Rectum (tissue), 1 donor: ENCODE measurements around a stretch of chr22.

DNA sequence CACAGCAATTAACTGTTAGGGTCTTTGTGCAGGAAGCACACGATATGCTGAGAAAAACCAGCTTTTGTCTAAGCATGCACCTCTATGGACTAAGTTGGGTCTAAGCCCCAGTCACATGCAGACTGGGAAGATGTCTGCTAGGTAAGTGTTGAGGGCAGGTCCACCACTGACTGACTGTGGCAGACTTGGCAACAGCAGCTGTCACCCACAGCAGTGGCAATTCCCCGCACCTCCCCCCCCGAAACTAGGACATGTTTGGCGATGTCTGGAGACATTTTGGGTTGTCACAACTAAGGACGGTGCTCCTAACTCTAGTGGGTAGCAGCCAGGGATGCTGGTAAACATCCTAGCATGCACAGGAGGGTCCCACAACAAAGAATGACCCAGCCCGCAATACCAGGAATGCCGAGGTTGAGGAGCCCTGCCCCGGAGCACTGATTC is 58.2 kb downstream of the APOL1 start:
- PRO-cap = no peak

DNA sequence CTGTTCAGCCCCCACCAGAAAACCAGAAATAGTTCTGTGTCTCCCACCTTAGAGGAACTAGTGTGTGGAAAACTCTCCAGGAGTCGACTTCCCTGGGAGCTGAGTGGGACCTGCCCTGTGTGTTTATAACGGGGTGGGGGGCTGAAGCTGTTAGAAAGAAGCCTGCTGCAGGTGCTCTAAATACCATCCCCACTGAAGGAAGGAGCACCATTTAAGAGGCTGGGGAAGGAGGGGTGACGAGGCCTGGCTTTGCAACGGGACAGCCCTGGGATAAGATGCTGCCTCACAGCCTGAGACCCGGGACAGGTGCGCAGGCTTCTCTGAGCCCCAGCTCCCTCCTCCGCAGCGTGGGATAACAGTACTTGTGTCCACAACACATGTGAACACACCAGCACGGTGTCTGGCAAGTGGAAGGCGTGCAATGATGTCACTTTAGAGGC is 60.0 kb downstream of the MYH9 start:
- PRO-cap = bidirectional peak, plus-strand start outside the sequence, minus-strand start at position 304 of the sequence

- PRO-cap = no peak
Measured at GRCh38 chr22:36330005-36330323, 57.8 kb downstream of the MYH9 start.

DNA sequence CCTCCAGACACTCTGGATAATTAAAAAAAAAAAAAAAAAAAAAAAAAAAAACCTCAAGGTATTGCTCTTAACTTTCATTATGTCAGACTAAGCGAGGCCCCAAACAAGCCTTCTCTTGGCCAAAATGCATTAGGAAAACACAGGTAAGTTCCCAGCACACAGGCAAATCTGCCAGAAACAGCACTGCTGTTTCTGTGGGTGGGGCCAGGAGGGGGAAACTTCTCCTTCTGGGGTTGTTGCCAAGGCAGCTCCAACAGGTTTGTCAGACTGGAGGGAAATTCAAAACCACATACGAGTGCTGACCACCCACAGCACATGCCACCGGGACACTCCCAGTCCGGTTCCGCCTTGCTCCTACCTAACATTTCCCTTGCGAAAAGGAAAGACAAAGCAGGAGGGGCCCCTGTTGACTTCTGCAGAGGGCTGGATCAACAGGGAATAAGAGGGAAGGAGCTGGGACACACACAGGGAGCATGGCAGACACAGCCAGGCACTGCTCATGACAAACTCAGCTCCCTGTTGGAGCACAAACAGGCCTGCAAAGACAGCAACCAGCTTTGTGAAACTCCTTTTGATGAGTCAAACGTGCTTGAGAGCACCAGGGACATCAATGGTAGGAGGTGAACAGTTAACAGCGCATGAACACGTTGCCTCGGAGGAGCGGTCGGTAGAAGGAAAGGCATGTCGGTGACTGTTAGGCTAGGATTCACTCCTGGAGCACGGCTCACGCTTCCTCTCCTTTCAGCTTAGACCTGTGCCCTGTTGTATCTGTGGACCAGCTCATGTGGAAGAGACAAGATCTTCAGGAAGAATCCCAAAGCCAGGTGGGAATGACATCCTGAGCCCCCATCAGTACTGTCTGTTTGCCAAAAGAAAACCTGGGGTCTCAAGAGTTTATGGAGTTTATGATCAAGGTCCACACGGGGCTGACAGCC is 54.9 kb downstream of the MYH9 start:
- PRO-cap = bidirectional peak, plus-strand start at position 434 of the sequence, minus-strand start at position 266 of the sequence; bidirectional peak, plus-strand start at position 709 of the sequence, minus-strand start at position 504 of the sequence

GRCh38 chr22:36341579-36342155 is 46.1 kb downstream of the MYH9 start:
- PRO-cap = no peak

- PRO-cap = bidirectional peak, plus-strand start at chr22:36377467, minus-strand start at chr22:36377289
Measured at GRCh38 chr22:36377100-36377738, 10.5 kb downstream of the MYH9 start.

DNA sequence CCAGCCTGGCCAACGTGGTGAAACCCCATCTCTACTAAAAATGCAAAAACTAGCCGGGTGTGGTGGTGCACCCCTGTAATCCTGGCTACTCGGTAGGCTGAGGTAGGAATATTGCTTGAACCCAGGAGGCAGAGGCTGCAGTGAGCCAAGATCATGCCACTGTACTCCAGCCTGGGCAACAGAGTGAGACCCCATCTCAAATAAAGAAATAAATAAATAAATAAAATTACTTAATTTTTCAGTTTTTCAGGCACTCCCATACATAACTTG is 5.2 kb downstream of the MYH9 start:
- PRO-cap = no peak

DNA sequence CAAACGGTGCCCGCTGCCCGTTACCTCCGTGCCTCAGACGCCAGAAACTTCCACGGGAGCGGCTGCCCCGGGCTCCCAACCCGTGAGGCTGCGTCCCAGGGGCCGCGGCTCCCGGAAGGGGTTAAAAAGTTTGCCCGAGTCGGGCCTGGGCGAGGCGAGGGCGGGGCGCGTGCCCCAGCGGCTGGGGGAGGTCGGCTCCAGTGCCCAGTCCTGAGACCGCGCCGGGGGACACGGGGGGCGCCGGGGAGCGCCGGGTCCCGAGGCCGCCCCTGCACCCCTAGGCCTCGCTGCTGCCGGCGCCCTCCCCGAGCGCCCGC is 507 bp downstream of the MYH9 start:
- PRO-cap = bidirectional peak, plus-strand start at position 213 of the sequence, minus-strand start at position 111 of the sequence

DNA sequence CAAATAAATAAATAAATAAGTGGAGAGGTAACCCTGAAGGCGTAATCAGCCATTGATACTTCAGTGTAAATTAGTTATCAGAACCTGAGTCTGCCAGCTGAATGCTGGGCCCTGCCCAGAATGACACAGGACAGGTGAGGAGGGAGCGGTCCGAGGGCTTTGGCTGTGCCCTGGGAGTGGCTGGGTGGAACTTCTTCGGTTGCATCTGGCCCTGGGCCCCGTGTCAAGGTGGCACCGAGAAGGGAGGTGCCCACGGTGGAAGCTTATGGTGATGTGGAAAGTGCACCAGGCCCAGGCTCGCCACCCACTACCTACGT is 39.0 kb downstream of the TXN2 start:
- PRO-cap = bidirectional peak, plus-strand start at position 266 of the sequence, minus-strand start at position 127 of the sequence

GRCh38 chr22:36449850-36450235 is 31.6 kb downstream of the TXN2 start:
- PRO-cap = no peak

- PRO-cap = bidirectional peak, plus-strand start at chr22:36455329, minus-strand start at chr22:36455097; bidirectional peak, plus-strand start at chr22:36455742, minus-strand start at chr22:36455671
Measured at GRCh38 chr22:36454881-36455958, 26.2 kb downstream of the TXN2 start.

DNA sequence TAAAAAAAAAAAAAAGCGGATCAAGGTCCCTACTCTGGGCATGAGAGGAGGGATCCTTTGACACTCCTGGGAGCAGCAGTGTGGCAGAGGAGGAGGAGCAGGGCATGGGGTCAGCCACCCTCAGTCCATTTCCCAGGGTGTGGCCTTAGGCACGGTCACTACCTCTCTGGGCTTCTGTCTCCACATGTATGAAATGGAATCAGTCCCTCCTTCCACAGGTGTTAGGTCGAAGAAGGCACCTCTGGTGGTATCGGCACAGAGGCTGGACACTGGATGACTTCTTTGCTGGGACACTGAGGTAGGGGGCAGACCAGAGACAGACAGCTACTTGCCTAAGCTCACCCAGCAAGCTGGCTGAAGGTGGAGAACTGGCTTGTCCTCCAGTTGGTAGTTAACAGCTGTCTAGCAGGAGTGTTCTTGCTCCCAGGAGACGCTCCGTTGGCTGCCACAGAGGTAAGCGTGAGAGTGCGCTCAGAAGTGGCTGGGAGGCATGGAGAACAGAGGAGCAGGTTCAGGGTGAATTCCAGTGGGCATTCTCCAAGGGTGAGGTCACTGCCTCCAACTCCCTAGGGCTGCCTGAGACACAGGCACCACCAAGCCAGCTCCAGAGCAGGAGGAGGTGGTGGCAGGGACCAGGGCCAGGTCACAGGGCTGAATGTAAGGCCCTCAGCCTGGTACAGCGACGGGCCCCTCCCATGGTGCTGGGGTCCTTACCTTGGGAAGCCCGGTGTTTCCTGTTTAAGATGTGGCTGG is 19.5 kb downstream of the TXN2 start:
- PRO-cap = bidirectional peak, plus-strand start at position 474 of the sequence, minus-strand start at position 499 of the sequence

GRCh38 chr22:36466764-36467950 is 14.3 kb downstream of the TXN2 start:
- PRO-cap = no peak

- PRO-cap = no peak
Measured at GRCh38 chr22:36771579-36772177, 4.2 kb downstream of the IFT27 start.

- PRO-cap = no peak
Measured at GRCh38 chr22:36940634-36941026, 27.2 kb downstream of the CSF2RB start.

DNA sequence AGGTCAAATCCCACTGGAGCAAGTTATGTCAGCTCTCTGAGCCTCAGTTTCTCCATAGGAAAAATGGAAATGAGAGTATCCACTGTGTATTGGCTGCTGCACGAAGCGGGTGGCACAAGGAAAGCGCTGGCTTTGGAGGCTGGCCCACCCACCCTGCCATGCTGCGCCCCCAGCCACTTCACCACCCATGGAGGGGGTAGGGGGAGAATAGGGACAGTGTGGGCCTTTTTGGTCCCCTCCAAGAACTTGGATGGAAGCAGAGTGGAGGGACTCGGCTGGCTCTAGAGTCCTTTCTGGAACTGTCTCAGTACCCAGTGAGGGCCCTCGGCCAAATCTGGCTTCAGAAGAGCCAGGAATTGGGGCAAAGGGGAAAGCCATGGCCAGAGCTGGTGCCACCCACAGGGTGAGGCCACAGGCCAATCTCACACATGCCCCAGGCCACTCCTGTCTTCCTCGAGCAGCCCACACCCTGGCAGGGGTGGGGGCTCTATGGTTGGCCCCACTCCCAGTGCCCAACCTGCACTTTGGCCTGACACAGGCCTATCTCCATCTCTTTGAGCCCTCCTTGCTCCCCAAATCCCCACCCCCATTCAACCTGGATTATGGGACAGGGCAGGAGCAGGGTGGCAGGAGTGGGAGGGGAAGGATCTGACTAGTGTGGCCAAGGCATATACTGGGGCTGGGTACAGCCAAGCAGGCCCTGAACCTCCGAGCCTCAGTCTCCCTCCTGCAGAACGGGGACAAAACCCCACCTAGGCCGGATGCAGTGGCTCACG is 4.5 kb upstream of the TEX33 start:
- PRO-cap = unidirectional peak, minus-strand start at position 306 of the sequence; bidirectional peak, plus-strand start at position 629 of the sequence, minus-strand start at position 336 of the sequence

- PRO-cap = no peak
Measured at GRCh38 chr22:37026272-37026919, 6.9 kb downstream of the MPST start.

DNA sequence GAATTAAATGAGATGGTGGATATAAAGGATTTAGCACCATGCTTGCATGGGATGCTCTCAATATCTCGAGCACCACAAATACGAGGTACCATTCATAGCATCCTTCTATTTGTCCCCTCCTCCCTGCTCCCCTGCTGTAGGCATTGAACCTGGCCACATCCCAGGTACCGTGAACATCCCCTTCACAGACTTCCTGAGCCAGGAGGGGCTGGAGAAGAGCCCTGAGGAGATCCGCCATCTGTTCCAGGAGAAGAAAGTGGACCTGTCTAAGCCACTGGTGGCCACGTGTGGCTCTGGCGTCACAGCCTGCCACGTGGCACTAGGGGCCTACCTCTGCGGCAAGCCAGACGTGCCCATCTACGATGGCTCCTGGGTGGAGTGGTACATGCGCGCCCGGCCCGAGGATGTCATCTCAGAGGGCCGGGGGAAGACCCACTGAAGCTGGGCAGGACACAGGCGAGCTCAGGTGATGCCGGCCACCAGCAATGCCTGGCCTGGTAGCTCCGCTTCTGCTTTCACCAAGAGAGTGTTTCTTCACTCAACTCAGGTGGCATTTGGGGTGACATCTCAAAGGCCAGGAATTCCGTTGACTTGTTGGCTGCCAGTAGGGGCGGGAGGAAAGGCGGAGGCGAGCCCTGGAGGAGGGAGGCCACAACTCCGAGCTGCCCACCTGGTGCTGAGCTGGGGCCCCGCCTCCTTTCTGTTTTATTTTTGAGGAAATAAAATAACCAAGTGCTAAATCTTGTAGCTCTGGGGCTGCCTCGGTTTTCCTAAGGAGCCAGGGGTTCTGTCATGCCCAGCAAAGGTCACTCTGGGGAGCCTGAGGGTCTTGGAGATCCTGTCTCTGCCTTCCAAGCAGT is 9.8 kb downstream of the MPST start:
- PRO-cap = no peak

DNA sequence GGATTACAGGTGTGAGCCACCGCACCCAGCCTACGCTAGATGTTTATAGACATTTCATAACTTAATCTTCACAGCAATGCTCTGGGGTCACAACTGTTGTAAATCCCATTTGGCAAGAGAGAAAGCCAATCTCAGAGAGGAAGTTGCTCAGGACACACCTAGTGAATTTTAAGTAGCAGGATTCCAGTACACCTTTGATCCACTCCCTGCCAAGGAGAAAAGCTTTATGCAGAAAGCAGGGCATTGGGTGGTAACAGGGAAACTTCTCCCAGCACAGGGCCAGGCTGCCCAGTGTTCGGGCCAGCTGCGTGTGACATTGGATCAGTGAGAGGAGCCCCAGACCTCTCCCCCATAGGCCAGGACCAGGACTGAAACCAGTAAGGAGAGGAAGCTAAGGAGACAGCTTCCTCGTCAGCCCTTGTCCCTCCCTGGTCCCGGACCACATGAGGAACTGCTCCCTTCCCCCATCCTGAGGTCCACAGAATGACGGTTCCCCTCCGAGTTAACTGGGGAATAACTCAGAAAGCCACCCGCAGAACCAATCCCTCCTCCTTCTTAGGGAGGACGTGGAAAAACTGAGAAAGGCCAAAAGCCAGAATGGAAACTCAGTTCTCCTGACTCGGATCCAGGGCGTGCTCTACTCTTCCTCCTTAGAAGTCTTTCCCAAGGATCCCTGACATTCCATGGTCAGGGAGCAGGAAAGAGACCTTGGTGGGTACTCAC is 1.0 kb upstream of the KCTD17 start:
- PRO-cap = unidirectional peak, plus-strand start at position 128 of the sequence; bidirectional peak, plus-strand start at position 243 of the sequence, minus-strand start at position 312 of the sequence

DNA sequence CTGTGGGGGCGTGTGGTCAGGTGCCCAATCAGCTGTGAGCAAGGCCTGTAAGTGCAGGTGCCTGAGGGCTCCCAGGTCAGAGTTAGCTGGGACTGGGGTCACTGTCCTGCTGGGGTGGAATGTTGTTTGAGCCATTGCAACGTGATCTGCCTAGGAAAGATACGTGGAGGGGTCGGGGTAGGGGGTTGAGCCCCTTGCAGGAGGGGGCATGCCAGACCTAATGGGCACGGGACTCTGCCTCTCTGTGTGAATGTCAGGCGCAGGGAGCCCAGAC is 17.0 kb upstream of the TMPRSS6 start:
- PRO-cap = no peak